GM12891 (cell line): ENCODE data around the gene TCF7L1.

DNA sequence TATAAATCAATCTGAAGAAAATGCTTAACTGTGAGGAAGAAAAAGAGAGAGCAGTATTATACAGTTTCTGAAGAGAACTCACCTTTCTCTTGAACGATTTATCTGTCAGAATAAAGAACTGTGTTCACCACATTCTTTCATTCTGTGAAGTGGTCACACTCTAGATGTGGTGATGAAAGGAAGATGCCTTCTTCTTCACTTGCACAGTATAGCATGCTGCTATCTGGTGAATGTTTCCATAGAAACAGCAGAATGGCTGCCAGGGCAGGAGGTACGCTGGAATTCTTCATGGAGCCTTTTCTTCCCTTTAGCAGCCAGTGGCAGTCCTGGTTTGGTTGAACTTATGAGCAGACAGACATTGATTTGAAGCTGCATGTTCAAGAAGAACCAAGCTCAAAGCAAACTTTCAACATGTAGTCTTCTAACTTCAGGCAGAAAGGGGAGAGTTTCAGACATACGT is 1157.8 kb upstream of the LRRTM1 start:
- RRBS = no CpG with 5 or more reads among the region's 3 CpGs

- RRBS = no CpG with 5 or more reads among the region's 51 CpGs
Observed at GRCh38 chr2:81466702-81467817, 1162.5 kb upstream of the LRRTM1 start.

GRCh38 chr2:81483241-81483850 is 1178.8 kb upstream of the LRRTM1 start:
- RRBS = no CpG with 5 or more reads among the region's 5 CpGs

- RRBS = no CpG with 5 or more reads among the region's 16 CpGs
Observed at GRCh38 chr2:84957647-84959027, 12.8 kb upstream of the KCMF1 start.

- RRBS = 2% methylated on average over 51 of the region's 135 CpGs
Observed at GRCh38 chr2:85133186-85134246, at the start of gene TCF7L1. TSS of gene TCF7L1 (plus strand) at chr2:85133392.

DNA sequence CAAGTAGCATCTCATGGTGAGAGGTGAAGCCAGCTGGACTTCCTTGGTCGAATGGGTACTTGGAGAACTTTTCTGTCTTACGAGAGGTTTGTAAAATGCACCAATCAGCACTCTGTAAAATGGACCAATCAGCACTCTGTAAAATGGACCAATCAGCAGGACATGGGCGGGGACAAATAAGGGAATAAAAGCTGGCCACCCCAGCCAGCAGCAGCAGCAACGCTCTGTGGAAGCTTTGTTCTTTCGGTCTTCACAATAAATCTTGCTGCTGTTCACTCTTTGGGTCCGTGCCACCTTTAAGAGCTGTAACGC is 21.9 kb downstream of the TCF7L1 start:
- RRBS = no CpG with 5 or more reads among the region's 7 CpGs

DNA sequence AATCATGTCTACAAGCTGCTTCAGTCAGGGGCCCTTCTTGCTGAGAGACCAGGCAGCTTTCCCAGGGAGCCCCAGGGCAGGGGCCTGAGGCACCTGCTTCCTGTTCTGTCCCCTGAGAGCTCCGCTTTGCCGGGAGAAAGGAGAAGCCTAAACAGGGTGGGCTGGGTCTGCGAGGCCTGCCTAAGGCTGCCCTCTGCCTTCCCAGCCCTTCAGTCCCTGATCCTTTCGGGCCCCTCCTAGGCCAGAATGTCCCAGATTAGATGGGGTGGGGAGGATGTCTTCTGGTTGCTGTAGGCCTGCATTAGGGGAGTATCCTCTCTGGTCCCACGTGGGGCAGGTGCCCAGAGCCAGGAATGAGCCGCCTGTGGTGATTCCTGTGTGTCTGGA is 72.3 kb downstream of the TGOLN2 start:
- RRBS = no CpG with 5 or more reads among the region's 6 CpGs

GRCh38 chr2:85269925-85270572 is 57.7 kb downstream of the TGOLN2 start:
- RRBS = no CpG with 5 or more reads among the region's 9 CpGs

DNA sequence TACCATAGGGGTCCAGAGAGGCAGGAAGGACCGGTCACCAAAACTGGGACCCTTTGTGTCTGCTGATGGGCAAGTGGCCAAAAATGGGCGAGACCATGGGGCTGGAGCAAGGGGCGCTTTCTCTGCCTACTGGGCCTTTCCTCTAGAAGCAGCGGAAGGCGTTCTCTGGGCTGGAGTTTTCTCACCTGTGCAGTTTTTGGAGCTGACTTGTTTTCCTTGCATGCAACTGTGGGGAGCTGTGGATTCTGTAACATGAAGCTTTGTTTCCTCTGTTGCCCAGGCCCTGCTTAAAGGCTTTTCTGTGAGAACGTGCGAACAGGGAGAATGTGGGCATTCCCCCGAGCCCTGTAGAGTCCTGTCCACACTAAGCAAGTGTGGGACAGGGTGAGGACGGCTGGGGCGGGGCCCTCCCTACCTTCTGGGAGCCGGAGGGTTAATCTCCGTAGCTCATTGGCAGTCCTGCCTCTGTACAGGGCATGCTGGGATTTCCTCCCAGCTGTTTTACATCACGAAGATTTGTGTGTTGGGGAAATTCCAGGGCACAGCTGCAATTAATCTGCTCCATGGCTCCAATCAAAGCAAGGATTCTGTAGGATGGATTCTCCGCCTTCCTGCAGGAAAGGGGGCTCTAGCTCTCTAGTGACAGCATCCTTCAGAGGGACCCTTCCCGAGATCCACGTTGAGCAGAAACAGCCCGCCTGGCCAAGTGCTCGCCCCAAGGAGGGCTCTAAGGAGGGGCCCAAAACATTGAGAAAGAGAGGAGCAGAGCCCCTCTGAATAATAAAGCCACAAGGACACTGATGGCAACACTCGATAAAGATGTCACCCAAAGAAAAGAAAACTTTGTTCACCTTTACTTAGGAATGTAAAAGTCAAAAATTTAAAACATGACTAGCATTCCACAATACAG is 50.0 kb downstream of the TGOLN2 start:
- RRBS = no CpG with 5 or more reads among the region's 19 CpGs

- RRBS = no CpG with 5 or more reads among the region's 14 CpGs
Observed at GRCh38 chr2:85288001-85288823, 39.6 kb downstream of the TGOLN2 start.

- RRBS = no CpG with 5 or more reads among the region's 7 CpGs
Observed at GRCh38 chr2:85369459-85370012, 15.0 kb downstream of the ELMOD3 start.

- RRBS = no CpG with 5 or more reads among the region's 3 CpGs
Observed at GRCh38 chr2:85409573-85410164, 497 bp downstream of the CAPG start.

DNA sequence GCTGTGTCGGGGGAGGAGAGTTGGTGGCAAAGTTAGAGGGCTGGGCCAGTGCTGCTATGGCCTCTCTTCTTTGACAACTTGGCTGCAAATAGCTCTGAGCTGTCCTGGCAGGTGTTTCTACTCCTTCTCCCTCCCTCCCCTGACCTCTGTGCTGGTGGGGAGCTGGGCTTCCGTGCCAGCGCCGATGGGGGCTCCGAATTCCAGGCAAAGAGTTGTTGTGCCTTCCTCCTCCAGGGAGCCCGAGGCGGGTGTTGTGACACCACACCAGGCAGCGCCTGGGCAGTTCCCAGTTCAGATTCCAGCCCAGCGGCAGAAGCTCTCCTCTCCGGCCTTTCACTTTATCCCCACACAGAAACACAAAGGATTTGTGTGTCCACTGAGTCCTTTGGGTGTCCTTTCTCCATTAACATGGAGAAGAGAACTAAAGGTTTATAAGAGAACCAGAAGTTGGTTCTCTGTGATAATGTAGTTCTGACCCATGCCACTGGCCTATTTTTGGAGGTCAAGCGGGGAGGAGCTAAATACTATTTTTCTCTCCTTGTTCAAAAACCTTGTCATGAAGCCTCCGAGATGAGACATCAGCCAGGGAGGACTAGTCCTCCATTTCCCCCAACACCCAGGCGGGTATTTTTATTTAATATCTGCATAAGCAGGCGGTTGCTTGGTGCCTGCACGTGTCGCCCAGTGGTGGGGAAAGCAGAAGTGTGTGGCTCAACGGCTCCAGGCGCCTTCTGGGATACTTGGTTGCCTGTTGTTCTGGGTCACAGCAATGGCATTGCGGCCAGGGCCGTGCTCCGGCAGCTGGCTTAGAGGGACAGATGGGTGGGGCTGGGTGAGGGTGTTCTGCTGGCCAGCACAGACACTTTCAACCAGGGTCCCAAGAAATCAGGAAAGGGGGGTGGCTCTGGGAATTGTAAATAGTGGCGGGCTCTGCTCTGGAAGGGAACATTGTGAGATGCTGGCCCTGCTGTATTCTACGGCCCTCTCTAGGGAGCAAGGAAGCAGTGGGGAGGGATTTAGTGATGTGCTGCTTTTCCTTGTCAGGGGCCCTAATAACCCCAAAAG is 666 bp downstream of the VAMP8 start:
- RRBS = no CpG with 5 or more reads among the region's 23 CpGs

- RRBS = no CpG with 5 or more reads among the region's 14 CpGs
Observed at GRCh38 chr2:85578785-85579954, 1.8 kb downstream of the VAMP8 start.

DNA sequence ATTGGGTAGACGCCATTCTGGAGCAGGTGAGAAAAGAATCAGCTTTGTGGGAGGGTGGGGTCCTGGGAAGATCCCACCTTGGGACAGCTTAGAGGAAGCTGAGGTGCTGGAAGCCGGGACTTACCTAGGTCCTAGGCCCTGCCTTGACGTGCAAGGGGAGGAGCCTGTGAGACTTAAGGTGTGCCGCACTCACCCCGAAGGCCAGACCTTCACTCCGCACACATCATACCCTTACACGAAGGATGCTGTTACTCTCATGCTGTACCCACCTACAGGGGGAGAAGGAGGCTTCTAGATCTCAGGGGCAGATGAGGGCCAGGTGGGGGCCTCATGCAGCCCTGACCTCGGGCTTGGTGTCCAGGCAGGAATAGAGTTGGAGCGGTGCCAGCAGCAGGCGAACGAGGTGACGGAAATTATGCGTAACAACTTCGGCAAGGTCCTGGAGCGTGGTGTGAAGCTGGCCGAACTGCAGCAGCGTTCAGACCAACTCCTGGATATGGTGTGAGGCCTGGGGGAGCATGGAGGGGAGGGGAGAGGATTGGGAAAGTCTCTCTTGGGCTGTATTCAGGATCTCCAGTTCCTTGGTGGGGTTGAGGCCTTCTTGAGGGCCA is 4.1 kb upstream of the RNF181 start:
- RRBS = no CpG with 5 or more reads among the region's 17 CpGs

- RRBS = no CpG with 5 or more reads among the region's 7 CpGs
Observed at GRCh38 chr2:85601425-85602075, 948 bp downstream of the TMEM150A start.

DNA sequence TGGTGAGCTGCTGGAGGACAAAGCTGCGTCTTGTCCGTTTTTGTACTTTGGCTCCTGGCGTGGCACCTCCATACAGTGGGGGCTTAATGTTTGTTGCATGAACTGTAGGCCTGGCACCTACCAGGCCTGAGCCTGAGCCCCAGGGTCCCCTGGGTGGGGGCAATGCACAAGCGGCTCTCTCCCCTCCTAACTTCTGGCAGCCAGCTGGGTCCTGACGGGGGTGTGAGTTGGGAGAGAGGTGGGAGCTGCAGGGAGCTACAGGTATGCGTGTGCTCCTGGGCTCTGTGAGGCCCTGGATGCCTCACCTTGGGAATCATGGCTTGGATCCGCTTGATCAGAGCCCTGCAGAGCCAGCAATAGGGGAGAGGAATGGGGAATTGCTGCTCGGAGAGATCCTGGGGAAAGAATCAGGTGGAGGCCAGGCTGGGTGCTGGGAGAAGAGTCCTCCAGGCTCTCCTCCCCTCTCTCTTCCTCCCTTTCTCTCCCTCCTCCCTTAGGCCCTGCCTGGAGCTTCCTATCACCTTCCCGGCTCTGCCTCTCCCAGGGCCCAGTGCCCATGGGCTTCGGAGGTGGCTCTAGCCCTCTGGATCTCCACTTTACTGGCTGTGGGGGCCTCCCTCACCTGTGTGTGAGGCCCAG is 2.9 kb downstream of the SFTPB start:
- RRBS = no CpG with 5 or more reads among the region's 10 CpGs

GRCh38 chr2:85712165-85712689 is 18.1 kb downstream of the GNLY start:
- RRBS = no CpG with 5 or more reads among the region's 15 CpGs

DNA sequence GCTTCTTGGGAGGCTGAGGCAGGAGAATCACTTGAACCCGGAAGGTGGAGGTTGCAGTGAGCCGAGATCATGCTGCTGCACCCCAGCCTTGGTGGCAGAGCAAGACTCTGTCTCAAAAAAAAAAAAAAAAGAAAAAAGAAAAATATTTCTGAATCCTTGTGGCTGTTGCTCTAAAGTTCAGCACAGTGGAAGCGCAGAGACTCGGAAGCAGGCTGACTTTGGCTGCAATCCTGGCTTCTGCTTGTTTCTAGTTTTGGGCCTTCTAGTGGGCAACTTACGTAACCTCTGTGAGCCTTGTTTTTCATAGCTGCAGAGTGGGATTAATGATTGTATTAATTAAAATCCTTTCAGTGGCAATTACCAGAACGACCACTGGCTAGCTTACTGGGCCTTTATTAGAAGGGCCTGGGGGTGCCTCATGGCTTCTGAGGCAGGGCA is 28.4 kb downstream of the GNLY start:
- RRBS = no CpG with 5 or more reads among the region's 6 CpGs

DNA sequence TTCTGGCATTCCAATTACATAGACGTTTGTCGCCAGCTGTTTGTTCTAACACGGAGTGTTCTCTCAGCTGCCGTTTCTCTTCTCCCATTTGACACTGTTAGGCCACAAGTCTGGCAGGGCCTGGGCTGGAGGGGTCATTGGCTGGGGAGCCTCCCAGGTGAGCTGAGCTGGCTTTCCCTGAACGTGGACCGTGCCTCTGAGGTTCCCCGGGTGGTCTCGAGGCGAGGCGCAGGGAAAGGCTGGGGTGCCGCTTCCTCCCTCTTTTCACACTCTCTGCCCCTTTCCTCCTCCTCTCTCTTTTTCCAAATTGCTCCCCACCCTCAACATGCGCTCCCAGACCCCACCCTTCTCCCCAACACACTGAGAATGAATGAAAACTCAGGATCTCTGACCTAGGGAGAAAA is 16.7 kb downstream of the ATOH8 start:
- RRBS = no CpG with 5 or more reads among the region's 12 CpGs